ENCODE measurements around the gene ZNF775.

GRCh38 chr7:149321853-149322565 is 60.0 kb downstream of the ZNF783 start:
- PRO-cap: no peak

DNA sequence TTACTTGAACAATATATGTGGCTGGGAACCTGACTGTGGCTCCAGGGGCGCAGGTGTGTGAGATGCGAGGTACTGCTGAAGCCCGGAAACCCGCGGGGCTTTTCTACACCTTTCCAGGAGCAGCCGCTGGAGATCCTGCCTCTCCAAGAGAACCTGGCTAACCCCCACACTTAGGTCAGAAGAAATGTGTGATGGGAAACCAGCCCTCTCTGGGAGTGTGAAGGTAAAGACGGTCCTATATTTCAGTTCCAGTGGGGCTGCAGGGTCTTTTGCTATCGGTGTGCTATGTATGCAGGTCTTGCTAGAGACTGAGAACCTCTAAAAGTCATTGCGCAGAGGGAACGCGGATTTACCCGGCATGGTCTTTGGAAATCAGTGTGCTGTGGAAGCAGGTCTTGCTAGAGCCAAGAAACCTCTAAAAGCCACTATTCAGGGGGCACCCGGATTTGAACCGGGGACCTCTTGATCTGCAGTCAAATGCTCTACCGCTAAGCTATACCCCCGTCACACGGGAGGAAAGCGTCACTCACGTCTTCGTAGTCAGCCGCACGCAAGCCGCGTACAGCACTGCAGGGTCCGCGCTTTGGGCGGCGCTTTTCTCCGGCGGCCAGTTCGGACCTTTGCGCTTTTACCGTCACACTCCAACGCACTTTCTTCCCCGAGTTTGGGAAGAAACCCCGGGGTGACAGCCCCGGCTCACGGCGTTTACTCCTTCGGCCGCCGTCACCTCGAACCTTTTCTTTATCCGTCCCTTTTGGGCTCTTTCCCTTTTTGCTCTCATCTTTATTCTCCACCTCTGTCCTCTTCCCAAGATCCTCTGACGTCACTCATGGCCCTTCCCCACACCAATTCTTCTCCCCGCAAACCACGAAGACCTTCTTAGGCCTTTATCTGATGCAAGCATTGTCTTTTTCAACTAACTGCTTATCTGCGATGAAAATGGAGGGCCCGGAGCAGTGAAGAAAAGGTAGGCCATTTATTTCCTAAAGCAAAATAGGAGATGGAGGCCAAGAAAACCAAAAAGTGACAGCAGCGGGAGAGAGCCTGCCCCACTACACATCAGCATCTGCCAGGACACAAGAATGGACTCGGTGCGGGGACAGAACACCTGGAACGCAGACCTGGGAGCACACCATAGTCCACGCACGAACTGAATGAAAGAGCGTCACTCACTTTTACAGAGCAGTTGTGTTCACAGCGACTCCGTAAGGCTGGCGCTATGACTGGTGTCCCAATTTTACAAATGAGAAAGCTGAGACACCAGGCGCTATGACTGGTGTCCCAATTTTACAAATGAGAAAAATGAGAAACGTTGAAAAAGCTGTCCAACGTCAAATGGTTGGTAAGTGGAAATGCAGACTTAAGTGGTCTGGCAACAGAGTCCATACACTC is 45.7 kb downstream of the ZNF777 start:
- PRO-cap: no peak

DNA sequence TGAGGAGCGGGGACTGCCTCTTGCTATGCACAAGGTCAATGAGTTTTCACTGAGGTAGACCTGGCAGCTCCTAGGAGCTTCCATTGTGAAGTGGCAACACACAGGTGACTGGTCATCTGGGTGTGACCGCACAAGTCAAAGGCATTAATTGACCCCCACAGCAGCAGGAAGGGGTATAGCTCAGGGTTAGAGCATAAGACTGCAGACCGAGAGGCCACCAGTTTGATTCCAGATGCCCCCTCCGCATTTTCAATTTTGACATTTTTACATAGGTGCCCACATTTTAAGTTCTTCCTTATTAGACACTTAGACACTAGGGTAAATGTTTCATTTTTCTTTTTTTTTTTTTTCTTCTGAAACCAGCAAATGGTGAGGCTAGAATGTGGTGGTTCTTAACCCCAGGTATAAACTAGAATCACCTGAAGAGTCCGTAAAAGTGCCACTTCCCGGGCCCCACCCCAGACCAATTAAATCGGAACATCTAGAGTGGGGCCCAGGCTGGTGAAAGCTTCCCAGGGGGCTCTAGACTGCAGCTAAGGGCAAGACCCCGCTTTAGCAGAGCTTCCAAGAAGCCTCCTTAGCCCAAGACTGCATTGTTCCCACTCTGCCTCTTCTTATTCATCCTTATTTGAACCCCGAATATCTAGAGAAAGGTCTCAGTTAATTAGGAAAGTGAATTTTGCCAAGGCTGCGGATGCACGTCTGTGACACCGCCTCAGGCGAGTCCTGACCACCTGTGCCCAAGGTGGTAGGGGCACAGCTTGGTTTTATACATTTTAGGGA is 106.1 kb upstream of the ZNF746 start:
- PRO-cap: no peak

DNA sequence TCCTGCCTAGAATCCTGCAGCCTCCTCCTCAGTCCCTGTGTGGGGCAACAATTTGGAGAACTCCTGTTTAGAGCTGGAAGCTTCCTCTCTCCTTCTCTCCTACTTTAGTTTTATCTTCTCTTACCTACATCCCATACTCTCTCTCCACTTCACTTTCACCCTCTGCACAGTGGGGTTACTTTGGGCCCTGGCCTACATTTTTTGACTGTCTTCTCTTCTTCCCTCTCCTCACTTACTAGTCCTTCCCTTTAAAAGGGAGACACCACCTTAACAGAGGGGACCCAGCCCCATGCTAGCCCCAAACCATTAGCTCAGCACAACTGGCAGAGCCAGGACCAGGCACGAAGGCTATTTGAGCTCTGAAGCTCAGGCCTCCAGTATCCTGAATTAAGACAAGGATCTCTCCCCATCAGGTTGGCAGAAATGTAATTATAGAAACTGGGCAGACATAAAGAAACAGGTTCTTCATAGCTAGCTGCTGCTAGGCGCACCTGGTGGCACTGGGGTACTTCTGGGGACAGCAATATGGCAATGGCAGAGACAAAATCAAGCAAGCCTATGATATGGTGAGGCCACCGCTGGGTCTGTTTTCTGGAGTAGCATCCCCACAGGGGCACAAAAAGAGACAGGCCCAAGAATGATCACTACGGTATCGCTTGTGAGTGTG is 100.4 kb upstream of the KRBA1 start:
- PRO-cap: no peak

GRCh38 chr7:149719779-149720198 is 5.0 kb downstream of the KRBA1 start:
- PRO-cap: no peak

DNA sequence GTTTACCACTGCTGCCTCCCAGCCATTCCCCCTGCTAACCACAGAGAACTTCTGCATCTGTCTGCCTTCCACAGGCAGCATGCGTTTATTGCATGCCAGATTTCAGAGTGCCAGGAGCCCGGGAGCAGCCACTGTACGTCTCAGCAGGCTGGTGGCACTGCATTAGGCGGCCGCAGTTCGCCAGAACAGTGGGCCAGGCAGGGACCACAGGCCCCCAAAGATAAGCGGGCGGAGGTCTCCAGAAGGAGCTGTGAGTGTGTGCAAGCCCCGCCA is 26.9 kb downstream of the KRBA1 start:
- PRO-cap: no peak

DNA sequence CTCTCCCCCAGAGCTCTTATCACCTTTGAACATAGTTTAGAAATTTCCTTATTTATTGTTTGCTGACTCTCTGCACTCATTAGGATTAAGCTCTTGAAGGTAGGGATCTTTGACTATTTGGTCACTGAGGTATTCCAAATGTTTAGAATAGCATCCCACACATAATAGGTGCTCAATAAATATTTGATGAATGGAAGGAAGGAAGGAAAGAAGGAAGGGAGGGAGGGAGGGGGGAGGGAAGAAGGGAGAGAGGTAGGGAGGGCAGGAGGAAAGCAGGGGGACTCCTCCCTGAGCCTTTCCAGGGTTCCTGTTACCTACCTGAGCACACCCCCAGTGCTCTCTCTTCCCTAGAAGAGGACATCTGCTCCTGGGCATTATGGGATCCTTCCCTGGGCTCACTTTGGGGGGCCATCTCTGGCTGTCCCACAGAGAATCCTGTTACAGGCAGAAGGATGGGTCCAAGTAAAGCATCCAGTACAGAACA is 3.2 kb downstream of the ZNF467 start:
- PRO-cap: no peak

- PRO-cap: no peak
Measured at GRCh38 chr7:149854709-149855262, 16.6 kb downstream of the ZNF862 start.

DNA sequence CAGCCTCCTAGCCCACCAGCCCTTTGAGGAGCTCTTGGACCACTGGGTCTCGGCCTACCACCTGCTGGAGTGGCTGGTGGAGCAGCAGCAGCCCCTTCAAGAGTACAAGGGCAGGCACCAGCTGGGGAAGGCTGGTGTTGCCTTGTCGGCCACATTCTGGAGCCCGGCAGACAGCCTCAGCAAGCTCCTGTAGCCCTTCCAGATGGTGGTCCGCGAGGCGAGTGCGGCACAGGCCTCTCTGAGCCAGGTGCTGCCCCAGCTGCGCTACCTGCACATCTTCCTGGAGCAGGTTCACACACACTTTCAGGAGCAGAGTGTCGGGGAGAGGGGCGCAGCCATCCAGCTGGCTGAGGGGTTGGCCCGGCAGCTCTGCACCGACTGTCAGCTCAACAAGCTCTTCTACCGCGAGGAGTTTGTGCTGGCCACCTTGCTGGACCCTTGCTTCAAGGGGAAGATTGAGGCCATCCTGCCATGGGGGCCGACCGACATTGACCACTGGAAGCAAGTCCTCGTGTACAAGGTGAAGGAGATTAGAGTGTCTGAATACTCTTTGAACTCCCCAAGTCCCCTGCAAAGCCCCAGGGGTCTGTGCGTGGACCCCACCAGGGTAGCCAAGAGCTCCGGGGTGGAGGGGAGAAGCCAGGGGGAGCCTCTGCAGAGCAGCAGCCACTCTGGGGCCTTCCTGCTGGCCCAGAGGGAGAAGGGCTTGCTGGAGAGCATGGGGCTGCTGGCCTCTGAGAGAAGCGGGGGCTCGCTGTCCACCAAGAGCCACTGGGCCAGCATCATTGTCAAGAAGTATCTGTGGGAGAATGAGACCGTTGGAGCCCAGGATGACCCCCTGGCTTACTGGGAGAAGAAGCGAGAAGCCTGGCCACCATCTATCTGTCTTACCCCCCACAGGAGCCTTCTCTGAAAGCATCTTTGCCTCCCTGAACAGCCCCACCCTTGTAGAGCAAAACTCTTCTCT is 7.1 kb upstream of the ACTR3C start:
- PRO-cap: no peak

GRCh38 chr7:150334930-150336232 is 6.0 kb downstream of the RARRES2 start:
- PRO-cap: no peak

GRCh38 chr7:150369885-150370604 is 1.4 kb downstream of the REPIN1 start:
- PRO-cap: no peak

- PRO-cap: bidirectional peak, plus-strand start at chr7:150379399, minus-strand start at chr7:150379090
Measured at GRCh38 chr7:150379202-150379741, at the start of gene ZNF775. ZNF775 (plus strand) TSS chr7:150379330.

GRCh38 chr7:150383717-150384454 is 4.8 kb downstream of the ZNF775 start:
- PRO-cap: no peak

DNA sequence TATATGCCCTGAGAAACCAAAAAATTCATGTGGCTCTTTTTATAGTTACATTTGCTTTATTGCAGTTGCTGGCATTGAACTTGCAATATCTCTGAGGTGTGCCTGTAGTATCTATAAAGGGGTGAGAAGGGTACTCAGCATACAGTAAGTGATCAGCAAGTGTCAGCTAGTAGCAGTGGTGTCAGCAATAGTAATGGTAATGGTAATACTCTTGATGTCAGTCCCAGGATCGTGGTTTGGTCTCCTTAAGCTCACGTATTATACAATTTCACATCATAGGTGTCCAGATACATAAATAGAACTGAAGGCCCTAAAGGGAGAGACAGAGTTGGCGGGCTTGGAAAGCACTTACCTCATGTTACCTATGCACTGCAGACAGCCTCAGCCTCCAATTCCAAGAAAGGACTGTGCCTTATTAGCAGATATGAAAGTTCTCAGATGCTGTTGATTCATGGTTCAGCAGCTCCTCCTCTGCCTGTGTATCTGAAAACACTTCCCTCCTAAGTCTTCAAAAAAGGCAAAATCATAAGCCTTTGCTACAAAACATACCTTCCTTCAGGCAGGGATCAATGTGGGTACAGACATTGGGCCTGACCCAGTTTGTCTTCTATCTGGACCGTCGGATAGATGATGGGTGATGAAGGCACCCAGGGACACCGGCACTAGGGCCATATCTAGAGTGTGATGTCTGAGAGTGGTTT is 6.5 kb upstream of the GIMAP7 start:
- PRO-cap: no peak

GRCh38 chr7:150516901-150517924 is 2.5 kb downstream of the GIMAP7 start:
- PRO-cap: no peak

DNA sequence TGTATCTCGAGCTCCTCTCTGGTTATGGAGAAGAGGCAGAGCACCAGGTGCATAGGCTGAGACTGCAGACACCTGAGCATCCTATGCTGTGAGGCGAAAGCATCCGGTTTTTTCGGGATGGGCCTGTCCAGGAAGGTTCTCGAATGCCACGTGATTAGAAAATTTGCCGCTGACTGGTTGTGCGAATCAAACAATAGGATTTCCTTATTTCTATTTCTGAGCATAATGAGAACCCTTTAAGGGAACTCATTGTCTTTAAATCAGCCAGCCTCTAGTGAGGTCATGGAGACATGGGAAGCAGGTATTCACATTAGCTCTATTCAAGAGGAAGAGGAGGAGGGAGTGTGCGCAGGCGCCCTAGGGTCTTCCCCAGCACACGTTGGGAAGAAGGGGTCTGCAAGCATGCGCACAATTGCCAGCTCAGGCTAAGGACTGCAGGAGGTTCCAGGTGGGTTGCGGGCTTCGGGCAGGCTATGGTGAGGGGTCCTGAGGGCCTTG is 5.6 kb downstream of the GIMAP1 start:
- PRO-cap: no peak

DNA sequence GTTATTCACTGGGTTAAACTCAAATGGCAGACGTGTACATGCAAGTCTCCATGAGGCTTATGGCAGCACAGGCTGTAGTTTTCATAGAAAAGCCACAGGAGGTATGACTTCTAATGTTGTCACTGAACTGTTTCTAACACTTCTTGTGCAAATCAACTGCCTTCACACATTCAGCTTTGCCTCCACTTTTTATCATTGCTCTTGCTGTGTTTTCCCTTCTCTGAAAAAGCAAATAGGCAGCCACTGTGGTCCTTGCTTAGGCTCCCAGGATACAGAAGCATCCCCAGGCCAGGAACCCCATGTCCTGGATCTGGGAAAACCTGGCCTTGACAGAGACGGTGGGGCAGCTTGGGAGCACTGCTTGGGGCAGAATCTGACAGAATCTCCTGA is 5.2 kb upstream of the GIMAP5 start:
- PRO-cap: no peak

DNA sequence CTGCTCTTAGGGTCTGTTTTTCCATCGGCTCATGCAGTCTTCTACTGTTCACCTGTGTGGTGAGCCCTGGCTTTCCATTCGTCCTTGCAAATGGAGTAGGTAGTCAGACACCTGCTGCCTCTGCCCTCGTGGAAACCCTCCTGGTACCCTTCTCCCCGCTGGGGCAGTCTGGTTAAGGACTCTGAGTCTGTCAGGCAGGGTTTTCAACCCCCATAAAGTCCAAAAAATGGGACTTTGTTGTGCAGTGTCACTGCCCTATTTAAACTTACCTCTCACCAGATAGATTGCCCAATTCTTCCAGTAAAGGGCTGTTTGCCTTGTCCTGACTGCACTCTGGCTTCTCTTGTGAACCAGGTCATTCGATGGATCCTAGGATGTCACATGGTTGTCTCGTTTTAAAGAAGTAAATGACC is 22.2 kb downstream of the TMEM176B start:
- PRO-cap: no peak

GRCh38 chr7:150780156-150780990 is 19.8 kb downstream of the TMEM176B start:
- PRO-cap: no peak

- PRO-cap: no peak
Measured at GRCh38 chr7:150793684-150794330, 6.4 kb downstream of the TMEM176B start.